Mesenchymal stem cell of the bone marrow (primary cell): ENCODE data around the gene TTLL11.

- CAGE, long polyA plus RNA, result no peak
Measured at GRCh38 chr9:121157463-121158376, 43.9 kb downstream of the RAB14 start.

DNA sequence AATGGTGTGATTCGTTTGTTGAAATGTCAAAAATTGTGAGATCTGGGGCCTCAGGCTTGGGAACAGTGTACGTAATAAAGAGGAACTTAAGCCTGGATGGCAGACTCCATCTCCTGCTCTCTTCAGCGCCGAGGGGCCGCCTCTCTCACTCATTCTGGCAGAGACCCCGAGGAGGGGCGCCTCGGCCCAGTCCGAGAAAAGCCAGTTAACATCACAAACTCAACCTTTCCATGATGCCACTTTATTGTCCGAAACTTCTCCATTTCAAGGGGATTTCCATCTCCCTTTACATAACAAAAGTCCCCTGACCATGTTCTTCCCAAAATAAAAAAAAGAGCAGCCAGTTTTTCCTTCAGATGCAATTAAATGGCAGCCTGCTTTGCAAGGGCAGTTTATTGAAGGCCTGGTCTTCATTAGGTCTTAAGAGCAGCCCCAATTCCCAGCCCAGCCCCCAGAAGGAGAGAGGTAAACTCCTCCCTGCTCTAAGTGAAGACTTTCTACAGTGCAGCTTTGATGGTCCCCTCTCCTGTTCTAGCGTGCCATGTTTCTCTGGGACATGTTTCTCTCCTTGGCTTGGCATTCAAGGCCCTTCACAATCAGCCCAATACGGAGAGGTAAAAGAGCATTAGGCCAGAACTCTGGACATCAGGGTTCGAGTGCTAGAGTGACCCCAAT, 19.4 kb upstream of the RAB14 start:
- CAGE, long polyA plus RNA, result no peak

GRCh38 chr9:121305517-121306216, 37.7 kb downstream of the GSN start:
- CAGE, long polyA plus RNA, result no peak

DNA sequence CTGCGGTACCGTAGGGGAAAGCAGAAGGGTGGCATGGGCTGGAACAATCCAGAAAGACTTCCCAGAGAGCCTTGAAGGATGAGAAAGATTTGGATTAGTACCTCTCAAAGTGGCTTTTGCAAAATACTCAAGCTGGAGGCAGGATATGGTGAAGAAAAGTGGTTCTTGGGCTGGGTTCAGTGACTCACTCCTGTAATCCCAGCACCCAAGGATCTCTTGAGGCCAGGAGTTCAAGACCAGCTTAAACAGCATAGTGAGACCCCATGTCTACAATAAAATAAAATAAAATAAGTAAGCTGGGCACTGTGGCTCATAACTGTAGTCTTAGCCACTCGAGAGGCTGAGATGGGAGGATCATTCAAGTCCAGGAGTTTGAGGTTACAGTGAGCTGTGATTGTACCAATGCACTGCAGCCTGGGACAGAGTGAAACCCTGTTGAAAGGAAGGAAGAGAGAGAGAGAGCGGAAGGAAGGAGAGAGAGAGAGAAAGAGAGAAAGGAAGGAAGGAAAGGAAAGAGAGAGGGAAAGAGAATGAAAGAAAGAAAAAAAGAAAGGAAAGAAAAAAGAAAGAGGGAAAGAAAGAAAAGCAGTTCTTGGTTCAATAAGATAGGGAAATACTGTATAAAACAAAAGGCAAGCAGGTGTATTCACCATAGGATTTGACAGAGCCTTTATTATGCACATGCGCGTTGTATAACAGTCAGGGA, 41.7 kb downstream of the GSN start:
- CAGE, long polyA plus RNA, result no peak

GRCh38 chr9:121325299-121325875, 44.7 kb downstream of the STOM start:
- CAGE, long polyA plus RNA, result no peak

DNA sequence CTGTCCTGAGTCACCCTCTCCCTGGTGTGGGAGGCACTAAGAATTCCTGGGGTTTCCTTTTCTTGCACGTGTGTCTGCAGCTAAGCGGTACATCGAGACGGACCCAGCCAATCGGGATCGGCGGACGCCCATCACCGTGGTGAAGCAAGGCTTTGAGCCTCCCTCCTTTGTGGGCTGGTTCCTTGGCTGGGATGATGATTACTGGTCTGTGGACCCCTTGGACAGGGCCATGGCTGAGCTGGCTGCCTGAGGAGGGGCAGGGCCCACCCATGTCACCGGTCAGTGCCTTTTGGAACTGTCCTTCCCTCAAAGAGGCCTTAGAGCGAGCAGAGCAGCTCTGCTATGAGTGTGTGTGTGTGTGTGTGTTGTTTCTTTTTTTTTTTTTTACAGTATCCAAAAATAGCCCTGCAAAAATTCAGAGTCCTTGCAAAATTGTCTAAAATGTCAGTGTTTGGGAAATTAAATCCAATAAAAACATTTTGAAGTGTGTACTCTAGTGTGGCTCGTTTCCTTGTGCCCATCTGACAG, 37.6 kb downstream of the STOM start:
- CAGE, long polyA plus RNA, result no peak

- CAGE, long polyA plus RNA, result no peak
Measured at GRCh38 chr9:121364976-121365491, 5.0 kb downstream of the STOM start.

DNA sequence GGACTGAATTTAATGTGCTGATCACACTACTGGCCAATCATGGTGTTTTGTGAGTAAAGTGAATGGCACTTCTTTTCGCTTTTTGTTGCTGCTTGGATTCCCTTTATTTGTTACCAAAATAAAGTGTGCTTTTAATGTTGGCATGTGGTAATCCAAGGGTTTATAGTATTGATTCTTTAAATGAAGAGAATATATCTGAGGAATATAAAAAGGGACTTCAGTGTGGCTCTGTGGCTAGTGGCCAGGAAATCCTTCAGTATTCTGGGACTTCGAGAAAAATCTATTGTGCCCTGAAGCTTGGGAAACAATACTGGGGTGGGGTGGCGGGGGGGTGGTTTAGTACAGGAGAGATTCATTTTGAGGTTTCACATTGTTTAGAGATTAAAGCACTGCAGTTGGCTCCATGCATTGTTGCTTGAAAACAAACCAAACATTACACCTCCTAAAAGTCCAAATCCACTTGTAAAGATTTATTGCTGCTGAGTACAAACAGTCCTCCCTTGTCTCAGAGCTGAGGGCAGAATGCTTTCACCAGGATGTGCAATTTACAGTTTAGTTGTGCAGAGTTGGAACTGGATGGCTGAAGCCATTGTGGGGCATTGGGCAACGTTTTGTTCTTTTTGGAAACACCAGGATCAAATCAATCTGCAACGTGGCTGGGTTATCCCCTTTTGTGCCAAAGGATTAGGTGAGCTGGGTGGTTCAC, 49.5 kb downstream of the GGTA1 start:
- CAGE, long polyA plus RNA, result no peak

DNA sequence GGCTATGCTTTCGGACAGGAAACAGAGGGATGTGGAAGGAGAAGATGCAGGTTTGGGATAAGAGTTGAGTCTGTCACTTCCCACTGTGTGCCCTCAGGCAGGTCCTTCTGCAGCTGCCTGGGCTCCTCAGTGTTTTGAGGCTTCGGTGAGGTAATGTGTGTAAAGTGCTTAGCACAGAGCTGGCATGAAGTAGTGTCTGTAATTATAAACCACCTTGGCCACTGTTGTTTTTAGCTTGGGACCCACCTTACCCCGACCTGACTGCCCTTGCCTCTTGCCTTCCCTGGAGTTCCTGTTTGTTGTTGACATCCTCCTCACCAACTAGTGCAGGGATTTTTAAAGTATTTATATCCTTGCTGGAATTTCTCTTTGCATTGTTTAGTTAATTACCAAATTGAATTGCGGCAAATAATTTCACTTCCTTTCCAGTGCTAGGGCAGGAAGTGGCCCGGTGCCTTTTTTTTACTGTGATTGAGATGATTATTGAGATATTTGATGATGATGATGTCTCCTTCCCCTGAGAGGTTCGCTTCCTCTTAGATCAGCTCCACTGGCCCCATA, 38.3 kb upstream of the DAB2IP start:
- CAGE, long polyA plus RNA, result no peak

DNA sequence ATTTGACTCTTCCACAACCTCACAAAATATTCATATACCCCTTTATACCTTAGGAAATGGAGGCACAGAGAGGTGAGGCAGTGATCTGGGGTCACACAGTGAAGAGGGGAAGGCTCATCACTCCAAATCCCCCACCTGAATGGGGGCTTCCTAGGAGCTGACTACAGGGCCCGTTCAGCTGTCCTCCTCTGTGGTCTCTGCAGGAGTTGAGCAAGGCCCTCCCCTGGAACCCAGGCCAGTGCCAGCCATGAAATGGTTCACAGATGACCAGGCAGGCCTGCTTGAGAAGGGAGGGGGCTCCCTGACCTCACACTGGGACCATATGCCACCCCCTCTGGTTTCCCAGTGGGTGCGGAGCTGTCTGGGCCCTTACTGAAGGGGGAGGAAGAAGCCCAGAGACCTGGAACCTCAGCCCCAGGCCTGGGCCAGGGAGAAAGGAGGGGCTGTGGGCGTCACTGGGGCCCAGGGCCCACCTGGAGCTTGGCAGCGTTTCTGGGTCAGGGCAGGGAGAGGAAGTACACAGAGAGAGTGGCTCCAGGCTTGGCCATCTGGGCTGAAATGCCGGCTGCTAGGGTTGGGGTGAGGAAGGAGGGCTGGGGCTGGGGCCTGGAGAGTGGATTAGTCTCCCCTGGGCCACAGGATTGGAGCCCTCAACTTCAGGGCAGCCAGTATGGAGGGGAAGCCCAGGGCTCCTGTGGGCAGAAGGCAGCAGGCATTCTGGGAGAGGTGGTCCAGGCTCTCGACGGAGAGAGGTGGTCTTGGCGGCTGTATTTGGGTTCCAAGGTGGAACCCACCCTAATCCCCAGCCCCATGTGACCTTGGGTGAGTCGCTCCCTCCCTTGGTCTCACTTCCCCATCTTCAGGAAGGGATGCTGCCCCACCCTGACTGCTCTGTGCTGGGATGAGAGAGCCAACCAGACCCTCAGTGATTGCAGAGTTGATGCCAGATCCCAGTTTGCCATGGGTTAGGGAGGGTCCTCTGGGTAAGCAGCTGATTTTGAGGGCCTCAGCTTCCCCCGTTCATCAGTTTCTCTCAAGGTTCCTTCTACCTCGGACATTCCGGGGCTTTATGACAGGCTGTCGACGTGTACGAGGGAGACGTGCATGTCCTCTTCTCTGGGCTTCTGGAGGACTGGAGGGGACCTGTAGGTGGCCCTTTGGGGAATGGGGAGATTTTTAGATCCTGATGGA, 6.3 kb upstream of the DAB2IP start:
- CAGE, long polyA plus RNA, result no peak

GRCh38 chr9:121646069-121646880, 5.2 kb upstream of the DAB2IP start:
- CAGE, long polyA plus RNA, result no peak

DNA sequence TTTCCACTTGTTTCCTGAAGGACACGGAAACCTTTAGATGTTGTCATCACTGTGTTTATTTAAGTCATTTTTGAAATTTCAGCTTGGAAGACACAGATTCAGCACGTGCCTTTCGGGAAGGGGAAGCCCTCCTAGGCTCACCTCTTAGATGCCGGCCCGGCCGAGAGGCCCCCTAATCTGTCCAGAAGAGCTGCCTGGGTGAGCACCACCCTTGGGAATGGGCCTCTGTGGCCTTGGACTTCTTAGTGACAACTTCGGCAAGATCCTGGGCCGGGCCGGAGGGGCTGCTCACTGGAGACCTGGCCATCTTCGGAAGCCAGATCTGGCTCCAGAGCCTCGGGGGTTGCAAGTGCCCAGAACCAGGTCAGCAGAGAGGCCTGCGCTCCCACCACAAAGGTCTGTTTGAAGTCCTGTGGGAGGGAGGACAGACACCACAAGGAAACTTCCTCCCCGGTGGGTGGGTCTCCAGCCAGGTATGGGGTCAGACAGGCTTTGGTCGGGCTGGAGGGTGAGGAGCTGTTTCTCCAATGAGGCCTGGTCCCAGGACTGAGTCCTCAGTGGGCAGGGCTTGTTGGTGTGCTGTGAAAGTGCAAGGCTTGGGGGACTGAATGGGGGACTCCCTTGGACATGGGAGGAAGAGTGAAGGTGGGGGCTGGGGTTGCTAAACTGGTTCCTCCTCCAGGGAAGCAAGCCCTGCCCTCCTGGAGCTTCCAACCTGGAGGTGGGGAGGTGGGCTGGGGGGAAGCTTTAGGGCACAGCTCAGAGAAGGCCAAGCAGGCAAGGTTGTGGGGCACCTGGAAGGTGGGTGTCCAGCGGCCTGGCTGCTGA, 86.1 kb downstream of the DAB2IP start:
- CAGE, long polyA plus RNA, result no peak

DNA sequence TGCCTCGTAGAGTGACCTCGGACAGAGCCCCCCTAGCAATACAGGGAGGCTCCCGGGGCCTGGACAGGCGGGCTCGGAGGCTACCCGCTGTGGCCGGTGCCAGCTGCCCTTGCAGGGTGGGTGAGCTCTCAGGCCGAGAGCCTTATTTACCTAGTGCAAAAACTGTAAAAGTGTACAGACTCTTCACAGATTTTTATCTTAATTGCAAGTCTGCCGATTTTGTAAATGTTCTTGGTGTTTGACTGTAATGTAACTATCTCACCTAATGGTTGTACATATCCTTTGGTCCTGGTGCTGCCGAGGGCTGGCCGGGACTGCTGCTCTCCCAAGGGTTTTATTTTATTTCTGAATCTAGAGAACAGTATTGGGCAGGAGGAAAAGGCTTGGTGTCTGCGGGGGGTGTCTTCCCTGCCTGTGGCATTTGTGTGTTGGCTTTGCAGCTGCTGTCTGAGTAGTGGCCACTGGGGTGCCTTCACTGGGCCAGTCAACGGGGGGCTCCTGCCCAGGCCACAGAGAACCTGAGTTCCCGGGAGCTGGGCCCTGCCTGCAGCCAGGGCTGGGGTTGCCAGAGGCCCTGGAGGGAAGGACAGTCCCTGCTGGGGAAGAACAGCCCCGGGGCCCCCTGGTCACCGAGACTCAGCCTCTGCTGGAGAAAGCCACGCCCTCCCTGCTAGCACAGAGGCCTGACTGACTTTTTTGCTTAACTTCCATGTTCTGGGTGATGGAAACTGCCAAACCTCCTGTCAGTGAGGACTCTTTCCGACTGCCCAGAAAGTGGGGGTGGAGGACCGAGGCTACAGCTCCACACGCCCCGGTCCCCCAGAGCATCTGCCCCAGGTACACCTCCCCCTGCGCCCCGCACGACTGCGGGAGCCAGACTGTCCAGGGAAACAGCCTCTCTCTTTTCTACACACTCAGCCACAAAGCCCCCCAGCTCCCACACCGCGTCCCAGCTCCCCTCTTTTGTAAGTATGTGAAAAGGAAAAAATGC, 133.2 kb downstream of the DAB2IP start:
- CAGE, long polyA plus RNA, result no peak

- CAGE, long polyA plus RNA, result no peak
Measured at GRCh38 chr9:121884686-121884896, 208.5 kb downstream of the TTLL11 start.

- CAGE, long polyA plus RNA, result no peak
Measured at GRCh38 chr9:122001249-122001485, 91.9 kb downstream of the TTLL11 start.

GRCh38 chr9:122092558-122093617, at the start of gene TTLL11:
Gene TTLL11 (minus strand): TSS chr9:122093308.
- CAGE, long polyA plus RNA, result no peak

DNA sequence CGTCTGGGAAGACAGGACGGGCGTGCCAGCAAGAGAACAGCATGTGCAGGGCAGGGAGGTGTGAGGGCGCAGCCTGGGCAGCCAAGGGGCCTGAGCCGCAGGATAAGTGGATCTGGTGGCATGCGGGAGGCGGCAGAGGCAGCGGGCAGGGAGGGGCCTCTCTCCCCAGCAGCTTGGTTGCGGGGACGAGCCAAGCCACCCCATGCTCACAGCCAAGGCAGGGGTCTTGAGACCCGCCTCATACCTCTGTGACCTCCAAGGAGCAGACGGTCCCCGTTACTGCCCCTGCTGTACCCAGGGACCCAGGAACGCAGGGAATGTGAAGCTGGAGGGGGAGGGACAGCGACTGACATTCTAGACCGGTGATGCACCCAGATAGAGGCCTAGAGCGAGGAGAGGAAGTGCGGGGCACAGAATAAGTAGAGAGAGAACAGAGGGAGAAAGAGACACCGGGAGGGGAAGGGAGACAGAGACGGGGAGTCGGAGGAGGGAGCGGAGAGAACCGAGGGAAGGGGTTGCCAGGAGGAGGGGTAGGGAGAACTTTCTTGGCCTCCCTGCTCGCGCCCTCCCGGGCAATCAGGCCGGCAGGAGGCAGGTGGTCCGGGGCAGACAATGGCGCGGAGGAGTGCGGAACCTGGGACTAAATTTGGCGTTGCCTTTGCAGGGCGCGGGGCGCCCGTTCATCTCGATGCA, 33.1 kb upstream of the TTLL11 start:
- CAGE, long polyA plus RNA, result no peak

DNA sequence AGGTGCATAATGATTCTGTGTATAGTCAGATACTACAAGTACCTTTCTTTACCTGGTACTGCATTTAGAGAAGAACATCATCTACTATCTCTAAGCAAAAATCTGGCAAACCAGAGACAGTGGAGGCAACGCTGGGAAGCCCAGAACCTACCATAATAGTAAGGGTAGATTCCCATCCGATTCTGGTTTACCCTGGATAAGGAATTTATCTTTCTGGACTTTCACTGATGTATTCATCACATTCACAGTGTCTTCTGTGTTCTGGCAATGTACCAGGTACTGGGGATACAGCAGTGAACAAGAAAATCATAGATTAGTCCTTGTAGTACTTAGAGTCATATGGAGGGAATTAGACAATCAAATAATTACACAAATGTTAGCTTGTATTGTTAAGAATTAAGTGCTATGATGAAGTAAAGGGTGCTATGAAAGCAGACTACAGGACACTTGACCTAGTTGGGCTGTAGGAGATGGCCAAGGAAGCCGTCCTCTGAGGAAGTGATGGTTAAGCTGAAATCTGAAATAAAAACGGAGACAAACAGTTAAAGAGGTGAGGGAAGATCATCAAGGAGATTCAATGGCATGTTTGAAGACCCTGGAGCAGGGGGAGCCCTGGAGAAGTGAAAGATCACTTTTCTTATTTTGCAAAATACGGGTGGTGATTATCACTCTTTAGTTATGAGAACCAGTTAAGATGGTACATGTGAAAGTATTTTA, 1.3 kb downstream of the MRRF start:
- CAGE, long polyA plus RNA, result no peak

DNA sequence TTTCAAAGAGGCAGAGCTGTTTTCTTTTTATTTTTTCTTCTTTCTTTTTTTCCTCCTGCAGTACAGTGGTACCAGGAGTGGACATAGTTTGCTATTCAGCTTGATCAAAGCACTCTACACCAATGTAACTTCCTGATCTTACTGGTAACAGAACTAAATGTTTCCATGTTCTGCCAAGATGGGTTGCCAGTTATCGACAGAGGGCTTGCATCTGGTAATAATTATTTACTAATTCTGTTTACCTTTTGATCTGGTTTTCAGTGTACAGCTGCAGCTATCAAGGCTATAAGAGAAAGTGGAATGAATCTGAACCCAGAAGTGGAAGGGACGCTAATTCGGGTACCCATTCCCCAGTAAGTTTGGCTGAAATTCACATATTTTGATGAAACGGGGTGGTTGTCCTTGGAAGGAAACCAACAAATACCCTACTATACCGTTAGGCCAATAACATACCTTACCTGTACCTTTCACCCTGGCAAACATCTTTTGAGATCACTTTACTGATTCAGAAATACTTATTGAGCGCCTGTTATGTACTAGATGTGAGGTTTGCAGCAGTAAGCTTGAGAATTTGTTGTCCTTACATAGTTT, 26.9 kb downstream of the MRRF start:
- CAGE, long polyA plus RNA, result no peak

DNA sequence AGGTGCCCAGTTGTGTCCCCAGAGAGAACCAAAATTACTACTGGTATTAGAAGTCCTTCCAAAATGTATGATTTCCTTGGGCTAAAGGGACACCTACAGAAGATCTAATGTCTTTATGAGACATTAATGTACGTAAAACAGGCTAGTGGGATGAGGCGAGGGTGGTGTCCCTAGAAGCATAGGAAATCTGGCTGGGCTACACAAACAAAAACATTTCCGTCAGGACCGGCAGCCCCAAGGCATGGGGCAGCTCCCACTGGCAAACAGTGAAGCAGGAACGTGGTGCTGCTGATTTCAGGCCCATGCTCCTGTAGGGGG, 42.2 kb downstream of the MRRF start:
- CAGE, long polyA plus RNA, result no peak